SK-MEL-5 (cell line): ENCODE data around the genes TTYH2, GPR142, CD300LD, GRIN2C, CDR2L and MRPL58.

DNA sequence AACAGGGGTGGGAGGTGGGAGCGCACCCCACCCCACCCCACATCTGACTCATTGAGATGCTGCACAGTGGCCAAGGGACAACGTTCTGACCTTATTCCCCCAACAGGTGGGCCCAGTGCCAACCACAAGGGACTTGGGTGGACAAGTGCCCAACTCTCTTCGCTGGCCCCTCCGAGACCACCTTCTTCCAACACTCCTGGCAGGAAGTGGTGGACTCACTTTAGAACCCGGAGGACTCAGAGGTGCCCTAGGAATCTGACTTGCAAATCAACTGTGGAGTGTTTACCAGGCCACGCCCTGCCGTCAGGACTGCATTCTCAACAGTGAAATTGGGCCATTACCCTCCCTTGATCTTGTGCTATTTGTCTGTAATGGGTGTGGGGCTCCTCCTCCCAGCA, 212.3 kb upstream of the RPL38 start:
RAMPAGE:
- cytosol, long total RNA, result no peak
- long total RNA, result no peak
- nucleus, long total RNA, result no peak

DNA sequence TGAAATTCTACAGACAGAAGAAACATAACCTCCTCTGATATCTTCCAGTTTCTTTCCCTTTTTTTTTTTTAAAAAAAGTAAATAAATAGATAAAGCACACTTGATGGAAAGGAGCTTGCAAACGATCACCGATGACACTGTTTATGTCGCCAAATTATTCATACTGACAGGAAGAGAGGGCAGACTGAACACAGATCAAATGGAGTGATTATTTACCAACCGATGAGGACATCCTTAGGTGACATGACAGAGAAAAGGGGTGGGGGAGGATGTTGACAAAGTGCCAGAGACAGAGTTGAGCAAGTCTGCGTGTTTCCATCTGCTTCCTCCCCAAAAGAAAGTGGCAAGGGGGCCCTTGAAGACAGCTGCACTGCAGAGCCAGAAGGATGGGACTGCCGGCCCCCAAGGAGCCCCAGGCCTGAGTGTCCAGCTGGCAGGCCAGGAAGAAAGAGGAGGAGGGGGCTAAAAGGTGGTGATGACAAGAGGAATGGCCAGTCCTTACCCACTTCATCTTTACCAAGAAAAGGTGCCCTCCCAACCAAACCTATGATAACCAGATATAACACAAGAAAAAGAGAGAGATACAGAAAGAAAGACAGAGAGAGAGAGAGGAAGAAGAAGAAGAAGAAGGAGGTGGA, 191.0 kb upstream of the RPL38 start:
RAMPAGE:
- cytosol, long total RNA, result no peak
- long total RNA, result no peak
- nucleus, long total RNA, result no peak

GRCh38 chr17:74124968-74125574, 78.4 kb upstream of the RPL38 start:
RAMPAGE:
- cytosol, long total RNA, result no peak
- long total RNA, result no peak
- nucleus, long total RNA, result no peak

DNA sequence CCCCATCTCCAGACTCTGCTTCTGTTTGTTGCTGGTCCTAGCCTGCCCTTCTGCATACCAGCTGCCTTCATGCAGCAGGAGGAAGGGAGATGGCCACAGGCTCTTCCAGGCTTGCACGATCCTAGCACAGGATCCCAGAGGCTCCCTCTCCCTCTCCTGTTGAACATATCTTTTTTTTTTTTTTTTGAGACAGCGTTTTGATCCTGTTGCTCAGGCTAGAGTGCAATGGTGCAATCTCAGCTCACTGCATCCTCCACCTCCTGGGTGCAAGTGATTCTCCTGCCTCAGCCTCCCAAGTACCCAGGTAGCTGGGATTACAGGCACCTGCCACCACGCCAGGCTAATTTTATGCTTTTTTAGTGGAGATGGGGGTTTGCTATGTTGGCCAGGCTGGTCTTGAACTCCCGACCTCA, 25.3 kb upstream of the RPL38 start:
RAMPAGE:
- cytosol, long total RNA, result no peak
- long total RNA, result no peak
- nucleus, long total RNA, result no peak

DNA sequence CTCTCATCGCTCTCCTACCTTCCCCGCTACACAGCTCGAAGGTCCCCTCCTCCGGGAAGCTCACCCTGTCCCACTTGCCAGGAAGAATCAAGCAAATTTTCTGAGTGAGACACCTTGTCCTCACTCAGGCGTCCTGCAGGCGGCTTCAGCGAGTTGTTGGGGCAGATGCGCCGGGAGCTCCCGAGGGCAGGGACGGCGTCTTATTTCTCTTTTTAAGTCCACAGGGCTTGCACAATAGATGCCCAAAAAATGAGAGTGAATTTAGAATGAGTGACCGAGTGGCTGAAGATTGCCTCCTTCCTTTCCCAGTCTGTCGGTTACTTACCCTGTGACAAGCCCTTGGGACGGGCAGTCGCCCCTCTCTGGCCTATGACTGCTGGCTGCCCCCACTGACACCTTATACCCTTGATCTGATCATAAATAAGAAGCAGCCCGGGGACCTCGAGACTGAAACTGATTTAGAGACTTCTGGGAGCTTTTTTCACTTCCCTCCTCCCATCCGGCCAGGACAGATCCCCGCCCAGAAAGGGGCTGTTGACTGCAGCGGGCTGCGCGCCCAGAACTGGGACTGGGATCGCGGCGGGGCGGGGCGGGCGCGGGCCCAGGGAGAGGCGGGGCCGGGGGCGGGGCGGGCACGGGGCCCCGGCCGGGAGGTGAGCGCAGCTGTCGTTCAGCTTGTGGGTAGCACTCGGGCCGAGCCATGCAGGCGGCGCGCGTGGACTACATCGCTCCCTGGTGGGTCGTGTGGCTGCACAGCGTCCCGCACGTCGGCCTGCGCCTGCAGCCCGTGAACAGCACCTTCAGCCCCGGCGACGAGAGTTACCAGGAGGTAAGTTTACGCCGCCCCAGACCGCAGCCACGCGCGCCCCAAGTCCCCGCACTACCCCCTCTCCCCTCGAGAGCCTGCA, at the start of gene TTYH2:
TSS of gene TTYH2 (plus strand) at position 684 of the 908 bp plus-strand sequence.
RAMPAGE:
- cytosol, long total RNA, result no peak
- long total RNA, result no peak
- nucleus, long total RNA, result no peak

GRCh38 chr17:74367200-74367715, at the start of gene GPR142:
GPR142 (plus strand) TSS chr17:74367506.
RAMPAGE:
- cytosol, long total RNA, result no peak
- long total RNA, result no peak
- nucleus, long total RNA, result no peak

GRCh38 chr17:74380078-74380453, 12.8 kb downstream of the GPR142 start:
RAMPAGE:
- cytosol, long total RNA, result no peak
- long total RNA, result no peak
- nucleus, long total RNA, result no peak

RAMPAGE:
- cytosol, long total RNA, result no peak
- long total RNA, result no peak
- nucleus, long total RNA, result no peak
These were observed 475 bp upstream of the GPRC5C start for GRCh38 chr17:74431561-74431665.

DNA sequence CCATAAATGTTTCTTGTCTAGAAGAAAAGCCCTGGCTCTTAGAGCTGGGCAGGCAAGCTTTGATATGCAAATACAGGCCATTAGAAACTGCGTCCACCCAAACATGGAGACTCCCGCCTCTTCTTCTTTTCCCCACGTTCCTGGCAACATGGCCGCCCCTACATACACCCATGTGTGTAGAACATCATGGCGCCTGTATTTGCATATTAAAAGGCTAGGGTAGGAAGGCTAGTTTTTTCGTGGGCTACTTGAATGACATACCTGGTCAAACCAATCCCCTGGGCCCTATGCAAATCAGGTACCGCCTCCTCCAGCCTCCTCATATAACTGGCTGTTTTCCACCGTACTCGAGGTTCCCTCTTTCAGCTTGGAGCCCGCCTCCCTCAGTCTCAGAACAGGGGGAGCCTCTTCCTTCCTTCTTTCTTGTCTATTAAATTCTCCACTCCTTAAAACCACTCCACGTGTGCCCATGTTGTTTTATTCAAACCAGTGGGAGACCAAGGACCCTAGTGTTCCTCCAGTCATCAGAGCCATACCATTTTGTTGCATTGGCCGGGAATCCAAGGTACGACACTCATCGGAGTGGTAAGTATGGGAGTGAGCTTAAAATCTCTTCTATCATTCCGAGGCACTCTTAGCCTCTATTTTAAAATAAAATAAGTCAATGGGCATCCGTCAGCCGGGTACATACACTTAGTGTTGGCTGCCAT, 937 bp upstream of the CD300LB start:
RAMPAGE:
- cytosol, long total RNA, result no peak
- long total RNA, result no peak
- nucleus, long total RNA, result no peak

GRCh38 chr17:74592065-74592572, at the start of gene CD300LD:
CD300LD (minus strand) TSS chr17:74592283.
RAMPAGE:
- cytosol, long total RNA, result no peak
- long total RNA, result no peak
- nucleus, long total RNA, result no peak

DNA sequence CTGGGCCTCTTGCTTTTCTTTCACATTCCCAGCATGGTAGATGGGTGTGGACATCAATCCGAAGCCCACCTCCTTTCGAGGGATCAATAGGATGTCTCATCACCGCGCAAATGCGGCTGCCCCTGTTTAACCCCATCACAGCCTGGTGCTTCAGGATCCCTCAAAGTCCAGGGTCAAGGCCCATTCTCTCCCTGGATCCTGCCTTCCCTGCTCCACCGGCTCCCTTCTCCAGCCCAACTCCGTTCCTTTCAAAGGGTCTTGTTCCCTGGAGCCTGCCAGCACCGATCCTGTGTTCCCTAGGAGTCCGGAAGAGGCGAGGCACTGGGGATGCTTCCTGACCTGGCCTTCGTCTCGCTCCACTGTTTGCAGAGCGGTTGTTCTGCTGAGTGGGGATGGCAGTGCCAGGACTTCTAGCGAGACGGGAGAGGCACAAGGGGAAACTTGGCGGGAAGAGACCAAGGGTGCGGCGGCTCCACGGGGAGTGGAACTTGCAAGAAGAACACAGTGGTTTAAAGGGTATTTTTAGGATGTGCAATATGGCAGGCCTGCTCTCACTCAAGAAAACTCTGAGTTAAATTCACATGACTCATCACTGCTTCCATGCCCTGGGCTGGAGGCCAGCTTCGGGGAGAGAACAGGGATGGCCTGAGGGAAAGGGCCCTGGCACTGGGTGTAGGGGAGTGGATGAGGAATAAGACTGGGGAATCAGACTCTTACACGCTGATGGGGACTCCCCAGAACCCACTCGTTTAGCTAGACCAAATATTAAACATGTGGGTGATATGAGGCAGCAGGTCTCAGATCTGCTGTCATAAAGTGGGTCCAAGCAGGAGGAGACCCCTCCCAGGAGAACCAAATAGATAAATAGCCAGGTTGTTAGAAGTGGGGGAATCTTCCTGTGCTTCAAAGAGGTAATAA, 13.2 kb upstream of the CD300LD start:
RAMPAGE:
- cytosol, long total RNA, result no peak
- long total RNA, result no peak
- nucleus, long total RNA, result no peak

DNA sequence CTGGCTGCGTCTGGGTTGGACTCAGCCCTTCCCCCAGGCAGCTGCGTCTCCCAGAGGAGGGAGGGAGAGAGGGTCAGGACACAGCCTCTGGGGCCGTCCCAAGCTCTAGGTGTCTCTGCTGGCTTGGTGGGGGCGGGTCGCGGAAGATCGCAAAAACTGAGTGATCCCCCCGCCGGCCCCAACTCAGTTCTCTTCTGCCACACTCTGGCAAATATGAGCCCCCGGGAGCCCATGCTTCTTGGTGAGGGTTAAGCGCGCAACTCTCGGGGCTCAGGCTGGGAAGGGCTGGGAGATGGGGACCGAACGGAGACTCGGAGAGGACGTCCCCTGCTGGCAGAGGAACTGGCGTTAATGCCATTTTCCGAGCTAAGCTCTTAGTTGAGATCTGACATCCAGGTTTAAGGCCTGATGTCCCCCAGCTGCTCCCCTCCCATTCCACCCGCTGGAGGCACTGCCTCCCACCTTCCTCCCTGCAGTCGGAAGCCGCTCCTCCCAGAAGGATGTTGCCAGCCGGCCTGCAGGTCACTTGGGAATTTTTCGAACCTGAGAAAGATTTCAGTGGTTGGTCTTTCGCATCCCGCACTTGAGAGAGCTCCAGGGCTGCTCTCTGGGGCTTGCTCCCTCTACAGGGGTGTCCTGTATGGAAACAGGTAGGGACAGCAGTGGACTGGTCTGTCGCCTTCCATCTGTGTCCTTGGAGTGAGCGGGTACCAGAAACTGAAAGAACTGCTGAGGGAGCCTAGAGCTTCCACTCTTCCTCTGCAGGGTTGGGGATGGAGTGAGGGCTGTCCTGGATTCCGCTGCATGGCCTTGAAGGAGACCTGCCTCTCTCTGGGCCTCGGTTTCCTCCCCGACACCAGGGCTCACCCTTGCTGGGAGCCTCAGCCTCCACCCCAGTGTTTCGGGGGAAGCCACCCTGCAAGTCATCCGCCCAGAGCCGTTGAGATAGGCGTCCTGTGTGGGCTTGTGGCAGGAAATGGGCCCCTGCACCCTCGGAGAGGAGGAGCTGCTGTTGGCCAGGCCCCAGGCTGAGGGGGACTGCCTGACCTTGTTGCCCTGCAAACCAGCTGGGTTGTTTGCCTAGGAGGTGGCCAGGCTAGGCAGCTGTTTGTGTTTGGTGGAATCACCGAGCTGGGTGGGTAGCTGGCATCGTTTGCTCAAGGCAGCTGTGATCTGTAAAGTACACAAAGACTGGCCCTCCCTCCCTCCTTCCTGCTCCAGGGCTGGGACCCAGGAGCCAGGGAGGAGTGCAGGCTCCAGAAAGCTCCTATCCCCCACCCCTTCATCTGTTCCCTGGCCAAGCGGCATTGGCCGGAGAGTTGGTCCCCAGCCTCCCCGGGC, 832 bp downstream of the RAB37 start:
RAMPAGE:
- cytosol, long total RNA, result no peak
- long total RNA, result no peak
- nucleus, long total RNA, result no peak

DNA sequence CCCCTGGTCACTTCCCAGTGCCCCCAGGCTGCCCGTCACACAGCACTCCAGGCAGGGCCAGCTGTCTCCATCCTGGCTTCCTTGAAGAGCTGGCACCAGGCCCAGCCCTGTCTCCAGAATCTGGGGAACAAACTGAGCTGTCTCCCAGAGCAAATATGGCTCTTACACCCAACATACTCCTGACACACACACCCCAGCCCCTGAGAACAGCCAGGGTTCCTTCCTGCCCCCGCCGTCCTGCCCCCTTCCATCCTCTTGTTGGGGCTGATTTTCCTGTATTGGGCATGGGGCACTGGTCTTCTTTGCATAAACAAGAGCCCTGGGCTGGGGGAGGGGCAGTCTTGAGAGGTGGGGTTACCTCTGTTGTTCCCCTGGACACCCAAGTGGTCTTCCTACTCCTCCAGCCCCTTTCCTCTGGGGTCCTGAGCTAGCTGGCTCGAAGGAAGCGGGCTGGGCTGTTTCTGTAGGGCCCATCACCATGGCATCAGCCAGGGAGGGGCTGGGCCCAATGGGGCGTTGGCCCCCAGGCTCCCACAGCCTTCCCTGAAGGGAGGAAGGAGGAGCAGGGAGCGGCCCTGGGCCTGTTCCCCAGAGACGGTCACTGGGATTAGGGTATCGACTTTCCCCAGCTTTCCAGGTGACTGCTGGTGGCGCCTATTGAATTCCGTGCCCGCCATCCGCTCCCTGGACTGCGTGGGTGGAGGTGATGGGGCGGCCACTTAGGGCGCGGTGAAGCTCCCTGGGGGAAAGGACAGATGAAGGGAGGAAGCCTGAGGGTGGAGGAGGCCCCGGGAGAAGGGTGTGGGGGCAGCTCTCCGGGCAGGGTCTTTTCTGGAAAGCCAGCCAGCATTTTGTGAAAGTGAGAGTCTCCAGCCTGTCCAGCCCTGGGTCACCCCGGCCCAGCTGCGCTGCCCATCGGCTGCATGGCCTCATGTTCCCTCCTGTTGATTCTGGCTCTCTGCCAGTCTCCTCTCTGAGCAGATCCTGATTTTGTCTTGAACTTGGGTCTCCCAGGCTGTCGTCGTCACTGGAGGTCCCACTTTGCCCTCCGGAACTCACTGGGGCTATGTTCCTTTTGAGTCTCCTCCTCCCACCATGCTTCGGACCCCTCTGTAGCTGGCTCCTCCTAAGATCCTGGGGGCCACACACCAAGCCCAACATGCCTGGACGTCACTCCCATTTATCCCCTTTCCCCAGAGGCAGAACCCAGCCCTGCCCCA, 9.5 kb downstream of the NHERF1 start:
RAMPAGE:
- cytosol, long total RNA, result no peak
- long total RNA, result no peak
- nucleus, long total RNA, result no peak

RAMPAGE:
- cytosol, long total RNA, result no peak
- long total RNA, result no peak
- nucleus, long total RNA, result no peak
These were observed 3.7 kb downstream of the TMEM104 start for GRCh38 chr17:74779910-74780467.

DNA sequence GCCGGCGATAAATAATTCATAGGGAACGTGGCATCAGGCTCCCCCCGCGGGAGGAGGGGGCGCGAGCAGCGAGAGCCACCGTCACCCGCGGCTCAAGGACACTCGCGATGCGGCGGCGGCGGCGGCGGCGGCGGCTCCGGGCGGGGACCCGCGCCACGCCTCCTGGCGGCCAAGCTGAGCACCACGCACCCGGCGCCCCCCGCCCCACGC, at the start of gene GRIN2C:
TSS of gene GRIN2C (minus strand) at position 111 of the 210 bp plus-strand sequence.
RAMPAGE:
- cytosol, long total RNA, result no peak
- long total RNA, result no peak
- nucleus, long total RNA, result no peak

GRCh38 chr17:74987189-74987745, at the start of gene CDR2L:
CDR2L (plus strand) TSS chr17:74987632.
RAMPAGE:
- cytosol, long total RNA, result no peak
- long total RNA, result no peak
- nucleus, long total RNA, result no peak

DNA sequence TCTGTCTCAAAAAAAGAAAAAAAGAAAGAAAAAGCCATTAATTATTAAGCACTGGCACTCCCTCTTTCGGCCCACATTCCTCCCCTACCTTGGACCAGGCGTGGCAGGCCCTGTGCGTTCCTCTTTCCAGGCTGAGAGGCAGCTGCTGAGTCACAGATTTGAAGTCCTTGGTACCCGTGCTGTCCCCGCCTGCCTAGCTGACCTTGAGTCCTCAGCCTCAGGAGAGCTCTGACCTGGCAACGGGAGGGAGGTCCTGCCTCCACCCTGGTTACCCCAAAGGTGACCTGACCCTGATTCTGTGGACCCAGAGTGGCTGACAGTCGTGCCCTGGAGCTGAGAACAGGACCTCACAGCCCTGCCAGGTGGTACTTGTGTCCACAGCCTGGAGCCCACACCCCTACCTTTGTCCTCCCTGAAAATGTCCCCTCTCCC, 4.3 kb downstream of the CDR2L start:
RAMPAGE:
- cytosol, long total RNA, result no peak
- long total RNA, result no peak
- nucleus, long total RNA, result no peak

RAMPAGE:
- cytosol, long total RNA, result start-site peak on the plus strand at chr17:75012660-75012683, 1,630 and 2,112 reads in 2 replicates
- long total RNA, result start-site peak on the plus strand at chr17:75012660-75012687, 736 and 1,003 reads in 2 replicates
- nucleus, long total RNA, result start-site peak on the plus strand at chr17:75012657-75012685, 43 and 87 reads in 2 replicates
These were observed at the start of gene MRPL58 for GRCh38 chr17:75012277-75012765. MRPL58 (plus strand) TSS chr17:75012670.

GRCh38 chr17:75013666-75013984, 1.2 kb downstream of the MRPL58 start:
RAMPAGE:
- cytosol, long total RNA, result no peak
- long total RNA, result no peak
- nucleus, long total RNA, result no peak

RAMPAGE:
- cytosol, long total RNA, result no peak
- long total RNA, result no peak
- nucleus, long total RNA, result no peak
These were observed 2.0 kb downstream of the SLC16A5 start for GRCh38 chr17:75089708-75090226.